A549 (cell line): ENCODE data around the genes GNG5B and HTR2C.

DNA sequence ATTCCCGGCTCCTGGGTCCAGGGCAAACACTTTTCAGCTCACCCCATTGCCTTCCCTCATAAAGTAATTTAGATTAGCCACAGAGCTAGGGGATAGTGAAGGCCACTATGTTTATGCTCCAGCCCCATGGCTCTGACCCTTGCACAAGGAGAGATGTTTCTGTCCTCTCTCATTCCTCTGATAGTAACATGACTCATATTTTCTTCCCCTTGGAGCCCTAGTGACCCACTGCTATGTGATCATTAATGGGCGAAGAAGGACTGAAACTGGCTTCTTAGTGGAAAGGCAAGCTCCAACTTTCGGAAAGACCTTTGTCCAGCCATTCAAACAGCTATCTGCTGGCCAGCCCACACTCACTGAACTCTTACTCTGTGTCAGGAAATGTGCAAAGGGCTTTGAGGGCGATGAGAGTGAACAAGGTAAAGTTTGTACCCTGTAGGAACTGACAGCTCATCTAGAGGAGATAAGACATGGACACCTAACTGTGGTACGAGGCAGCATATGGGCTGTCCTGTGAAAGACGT is 12.3 kb downstream of the CLDN2 start:
- PRO-cap, result no peak
CAGE:
- cytosol, long polyA plus RNA, result no peak
- long polyA plus RNA, result no peak
- nucleus, long polyA plus RNA, result no peak

DNA sequence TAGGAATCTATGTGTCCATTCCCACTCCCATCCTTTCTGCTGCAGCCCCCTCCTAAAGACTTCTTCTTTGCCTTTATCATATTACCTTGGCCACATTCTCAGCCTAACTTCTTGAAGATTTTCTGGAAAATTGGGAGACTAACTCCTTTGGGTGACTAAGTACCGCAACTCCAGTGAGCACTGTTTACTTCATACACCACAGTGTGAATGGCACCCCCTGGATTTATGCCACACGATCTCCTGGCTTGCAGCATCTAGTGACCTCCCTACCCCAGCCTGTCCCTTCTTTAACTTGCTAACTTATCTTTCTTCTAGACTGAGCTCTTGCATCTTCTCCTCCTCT is 120.7 kb upstream of the FRMPD3 start:
- PRO-cap, result no peak
CAGE:
- cytosol, long polyA plus RNA, result no peak
- long polyA plus RNA, result no peak
- nucleus, long polyA plus RNA, result no peak

GRCh38 chrX:107673041-107673883 is 45.0 kb downstream of the PRPS1 start:
- PRO-cap, result no peak
CAGE:
- cytosol, long polyA plus RNA, result no peak
- long polyA plus RNA, result no peak
- nucleus, long polyA plus RNA, result no peak

DNA sequence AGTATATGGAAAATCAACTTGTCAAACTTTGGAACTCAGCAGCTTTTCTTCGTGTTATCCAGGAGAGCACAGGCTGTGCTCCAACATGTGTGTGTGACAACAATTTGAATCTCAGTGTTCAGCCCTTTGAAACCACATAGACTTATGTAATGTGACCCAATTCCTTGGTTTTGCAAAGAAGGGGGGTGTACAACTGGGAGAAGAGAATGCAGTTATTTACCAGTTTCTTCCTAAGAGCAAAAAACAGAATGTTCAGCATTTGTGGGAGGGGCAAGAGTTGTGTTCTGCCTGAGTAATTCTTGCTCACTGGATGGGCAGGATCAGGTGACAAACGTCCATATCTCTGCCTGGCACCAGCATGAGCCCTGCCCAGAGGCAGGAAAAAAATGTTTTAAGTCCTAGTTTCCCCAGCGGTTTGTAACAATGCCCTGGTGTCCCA is 72.0 kb downstream of the PRPS1 start:
- PRO-cap, result no peak
CAGE:
- cytosol, long polyA plus RNA, result no peak
- long polyA plus RNA, result no peak
- nucleus, long polyA plus RNA, result no peak

GRCh38 chrX:107712509-107713358 is 62.9 kb downstream of the TSC22D3 start:
- PRO-cap, result no peak
CAGE:
- cytosol, long polyA plus RNA, result no peak
- long polyA plus RNA, result no peak
- nucleus, long polyA plus RNA, result no peak

DNA sequence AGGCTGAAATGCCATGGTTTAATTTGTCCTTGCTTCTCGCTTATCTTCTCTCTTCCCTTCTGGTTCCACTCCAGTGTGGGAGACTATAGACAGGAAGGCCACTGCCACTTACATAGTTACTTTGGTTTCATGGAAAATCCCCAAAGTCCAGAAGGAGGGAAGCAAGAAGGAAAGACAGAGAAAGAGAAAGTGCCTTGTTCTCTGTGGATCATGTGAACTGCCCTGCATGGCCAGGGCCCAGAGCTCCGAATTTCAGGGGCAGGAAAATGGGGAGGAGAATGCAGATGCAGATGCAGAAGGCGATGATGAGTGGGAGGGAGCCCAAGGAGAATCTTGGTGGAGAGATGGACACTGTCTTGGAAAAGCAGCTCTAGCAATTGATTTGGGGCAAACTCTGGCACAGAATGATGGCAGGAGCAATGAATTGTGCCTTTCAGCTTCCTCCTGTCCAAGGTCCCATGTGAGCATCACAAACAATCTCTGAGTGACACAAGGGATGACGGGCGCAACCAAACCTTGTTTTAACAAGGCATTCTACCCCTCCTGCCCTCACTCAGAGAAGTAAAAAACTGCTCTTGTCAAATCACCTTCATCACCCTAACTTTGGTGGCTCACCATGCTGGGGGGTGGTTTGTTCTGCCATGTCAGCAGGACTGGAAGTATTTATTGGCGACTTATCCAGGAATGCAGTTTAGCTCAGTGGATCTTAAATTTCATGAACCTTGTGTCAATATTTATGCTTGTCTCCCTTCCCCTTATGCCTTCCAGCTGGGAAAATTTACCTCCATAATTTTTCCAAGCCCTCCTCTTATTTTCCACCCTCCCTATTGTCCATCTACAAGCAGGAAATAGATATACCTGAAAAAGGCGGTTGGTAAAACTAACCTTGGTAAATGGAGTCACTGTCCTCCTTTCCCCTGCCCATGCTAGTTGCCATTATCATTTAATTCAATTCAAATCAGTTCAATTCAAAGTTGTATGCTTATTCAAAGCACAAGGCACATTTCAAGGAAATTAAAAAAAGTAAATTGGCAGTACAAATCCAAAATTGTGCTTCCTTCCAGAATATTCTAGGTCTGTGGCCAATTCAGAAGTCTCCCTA is 53.3 kb downstream of the TSC22D3 start:
- PRO-cap, result no peak
CAGE:
- cytosol, long polyA plus RNA, result no peak
- long polyA plus RNA, result no peak
- nucleus, long polyA plus RNA, result no peak

- PRO-cap, result no peak
CAGE:
- cytosol, long polyA plus RNA, result no peak
- long polyA plus RNA, result no peak
- nucleus, long polyA plus RNA, result no peak
Observed at GRCh38 chrX:107724377-107724943, 51.1 kb downstream of the TSC22D3 start.

DNA sequence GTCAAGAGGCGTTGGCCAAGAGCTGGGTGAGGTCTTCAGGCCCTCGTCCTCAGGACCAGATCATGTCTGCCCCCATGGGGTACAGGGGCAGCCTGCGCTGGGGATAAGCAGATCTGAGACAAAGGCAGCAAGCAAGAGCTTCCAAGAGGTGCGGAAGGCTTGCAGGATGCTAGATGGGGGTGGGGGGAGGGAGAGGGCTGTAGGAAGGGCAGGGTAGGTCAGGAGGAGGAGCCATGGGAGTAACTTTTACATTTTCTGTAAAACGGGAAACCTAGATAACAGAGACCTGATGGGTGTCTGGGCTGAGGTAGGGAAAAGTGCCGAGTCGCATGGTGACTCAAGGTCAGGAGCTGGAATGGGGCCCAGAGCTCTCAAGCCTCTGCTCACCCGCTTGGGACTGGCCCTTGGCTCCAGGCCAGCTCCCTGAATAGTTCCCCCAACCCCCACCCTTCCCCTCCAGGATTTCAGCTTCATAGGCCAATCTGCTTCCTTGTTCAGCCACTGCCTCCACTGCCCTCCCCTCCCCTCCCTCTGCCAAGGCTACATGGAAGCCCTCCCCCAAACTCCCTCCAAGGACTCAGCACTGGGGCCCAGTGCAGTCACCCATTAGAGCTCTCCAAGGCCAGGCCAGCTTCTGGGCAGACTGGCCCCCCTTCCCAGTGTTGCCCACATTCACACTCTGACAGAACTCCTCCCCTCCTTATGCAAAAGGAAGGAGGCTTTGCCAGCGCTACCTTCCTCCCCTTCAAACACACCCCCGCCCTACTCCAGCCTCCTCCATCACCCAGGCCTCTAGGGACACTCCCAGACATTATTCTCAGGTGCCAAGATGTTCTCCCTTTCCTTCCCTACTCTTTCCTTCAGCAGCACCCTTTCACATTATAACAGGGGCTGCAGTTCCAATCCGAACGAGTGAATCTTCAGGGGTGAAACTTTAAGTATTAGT is 43.6 kb downstream of the TSC22D3 start:
- PRO-cap, result unidirectional peak, plus-strand start at position 572 of the sequence
CAGE:
- cytosol, long polyA plus RNA, result no peak
- long polyA plus RNA, result no peak
- nucleus, long polyA plus RNA, result no peak

DNA sequence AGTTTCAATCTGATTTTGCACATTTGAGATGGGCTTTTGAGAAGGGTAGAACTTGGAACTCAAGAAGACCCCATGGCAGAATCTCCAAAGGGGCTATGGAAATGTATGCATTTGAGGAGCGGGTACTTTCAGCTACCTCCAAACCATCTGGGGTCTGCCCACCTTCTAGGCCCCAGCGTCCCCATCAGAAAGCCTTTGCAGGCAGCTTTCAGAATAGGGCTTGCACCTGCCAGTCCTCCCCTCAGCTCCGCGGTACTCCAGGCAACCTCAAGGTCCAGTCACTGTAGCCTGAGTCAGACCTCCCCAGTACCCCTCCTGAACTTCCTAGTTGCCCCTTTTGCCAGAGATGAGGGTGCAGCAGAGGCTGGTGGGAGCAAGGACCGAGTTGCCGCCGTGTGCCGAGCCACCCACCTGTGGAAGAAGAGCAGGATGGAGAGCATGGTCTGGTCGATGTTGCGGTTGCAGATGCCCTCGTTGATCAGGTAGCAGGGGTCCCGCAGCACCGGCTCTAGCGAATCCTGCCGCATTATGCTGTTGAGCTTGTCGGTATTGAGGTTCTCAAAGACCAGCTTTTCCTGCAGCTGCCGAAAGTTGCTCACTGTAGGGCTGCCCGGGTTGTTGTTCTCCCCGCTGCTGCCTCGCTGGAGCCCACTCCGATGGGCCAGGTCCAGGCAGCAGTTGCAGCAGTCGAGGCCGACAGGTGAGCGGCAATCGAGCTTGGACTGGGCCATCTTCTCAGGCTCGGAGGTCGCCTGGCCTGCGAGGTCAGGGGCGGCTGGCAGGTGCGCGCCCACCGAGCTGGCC is 696 bp downstream of the TSC22D3 start:
- PRO-cap, result no peak
CAGE:
- cytosol, long polyA plus RNA, result no peak
- long polyA plus RNA, result no peak
- nucleus, long polyA plus RNA, result no peak

GRCh38 chrX:107776281-107776794 is 751 bp upstream of the TSC22D3 start:
- PRO-cap, result no peak
CAGE:
- cytosol, long polyA plus RNA, result no peak
- long polyA plus RNA, result no peak
- nucleus, long polyA plus RNA, result no peak

DNA sequence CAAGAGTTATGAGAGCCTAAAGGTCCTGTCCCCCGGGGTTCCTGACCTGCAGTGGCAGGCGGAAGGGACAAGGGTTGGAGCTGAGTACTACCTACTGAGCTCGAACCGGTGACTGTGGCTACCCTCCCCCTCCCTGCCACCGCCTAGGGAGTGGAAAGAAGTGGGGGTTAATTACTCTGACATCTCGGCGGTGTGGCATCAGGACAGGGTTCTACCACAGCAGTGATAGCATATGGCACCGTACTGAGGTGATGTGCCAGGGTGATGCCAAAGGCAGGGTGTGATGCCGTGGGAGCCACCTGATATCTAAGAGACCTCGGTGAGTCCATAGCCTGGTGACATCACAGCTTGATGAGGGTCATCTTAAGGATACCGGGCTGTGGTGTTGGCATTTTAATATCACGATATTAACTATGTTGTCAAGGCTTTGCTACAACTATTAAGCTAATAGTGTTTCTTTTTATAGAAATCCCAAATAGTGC is 401 bp downstream of the ATG4A start:
- PRO-cap, result no peak
CAGE:
- cytosol, long polyA plus RNA, result no peak
- long polyA plus RNA, result no peak
- nucleus, long polyA plus RNA, result no peak

- PRO-cap, result no peak
CAGE:
- cytosol, long polyA plus RNA, result no peak
- long polyA plus RNA, result no peak
- nucleus, long polyA plus RNA, result no peak
Observed at GRCh38 chrX:108158987-108159456, 67.4 kb downstream of the ATG4A start.

GRCh38 chrX:109590777-109591259 is 34.2 kb downstream of the KCNE5 start:
- PRO-cap, result no peak
CAGE:
- cytosol, long polyA plus RNA, result no peak
- long polyA plus RNA, result no peak
- nucleus, long polyA plus RNA, result no peak

DNA sequence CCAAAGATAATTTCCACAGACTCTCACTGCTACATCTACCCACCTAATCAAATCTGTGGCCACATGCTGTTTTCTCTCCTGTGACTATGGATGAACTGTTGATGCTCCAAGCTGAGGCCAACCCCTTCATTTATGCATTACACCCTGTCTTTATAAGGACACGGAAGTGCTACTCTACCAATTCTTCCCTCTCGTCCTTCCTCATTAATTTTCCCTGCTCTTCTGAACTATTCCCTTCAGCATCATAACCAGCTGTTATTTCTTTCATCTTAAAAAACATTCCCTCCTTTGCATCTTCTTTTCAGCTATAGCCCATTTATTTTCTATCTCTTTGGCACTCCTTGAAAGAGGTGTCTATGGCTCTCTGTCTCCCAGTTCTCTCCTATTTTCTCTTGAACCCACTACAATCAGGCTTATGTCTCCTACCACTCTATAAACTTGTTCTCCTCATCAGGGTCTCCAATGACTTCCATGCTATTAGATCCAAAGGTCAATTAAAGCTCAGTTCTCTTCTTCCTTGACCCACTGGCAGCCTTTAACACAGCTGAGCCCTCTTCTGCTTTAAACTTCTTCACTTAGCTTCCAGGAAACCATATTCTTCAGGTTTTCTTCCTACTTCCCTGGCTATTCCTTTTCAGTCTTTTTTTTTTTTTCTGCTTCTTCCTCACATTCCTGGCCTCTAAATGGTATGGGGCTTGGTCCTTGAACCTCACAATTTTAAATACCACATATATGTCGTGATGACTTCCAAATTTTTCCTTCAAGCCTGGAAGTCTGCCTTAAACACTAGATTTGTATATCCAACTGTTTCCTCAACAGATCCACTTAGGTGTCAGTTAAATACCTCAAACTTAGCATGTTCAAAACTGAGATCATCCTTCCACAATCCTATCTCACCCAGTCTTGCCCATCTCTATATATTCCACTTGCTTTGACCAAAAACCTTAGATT is 44.6 kb downstream of the ACSL4 start:
- PRO-cap, result no peak
CAGE:
- cytosol, long polyA plus RNA, result no peak
- long polyA plus RNA, result no peak
- nucleus, long polyA plus RNA, result start-site peak on the minus strand centred at position 307 of the sequence, 494 bp wide, 31 and 19 reads in 2 replicates

- PRO-cap, result no peak
CAGE:
- cytosol, long polyA plus RNA, result no peak
- long polyA plus RNA, result no peak
- nucleus, long polyA plus RNA, result no peak
Observed at GRCh38 chrX:109840499-109841046, 107.5 kb upstream of the ACSL4 start.

GRCh38 chrX:109844491-109844881 is 111.4 kb upstream of the ACSL4 start:
- PRO-cap, result no peak
CAGE:
- cytosol, long polyA plus RNA, result no peak
- long polyA plus RNA, result no peak
- nucleus, long polyA plus RNA, result no peak

DNA sequence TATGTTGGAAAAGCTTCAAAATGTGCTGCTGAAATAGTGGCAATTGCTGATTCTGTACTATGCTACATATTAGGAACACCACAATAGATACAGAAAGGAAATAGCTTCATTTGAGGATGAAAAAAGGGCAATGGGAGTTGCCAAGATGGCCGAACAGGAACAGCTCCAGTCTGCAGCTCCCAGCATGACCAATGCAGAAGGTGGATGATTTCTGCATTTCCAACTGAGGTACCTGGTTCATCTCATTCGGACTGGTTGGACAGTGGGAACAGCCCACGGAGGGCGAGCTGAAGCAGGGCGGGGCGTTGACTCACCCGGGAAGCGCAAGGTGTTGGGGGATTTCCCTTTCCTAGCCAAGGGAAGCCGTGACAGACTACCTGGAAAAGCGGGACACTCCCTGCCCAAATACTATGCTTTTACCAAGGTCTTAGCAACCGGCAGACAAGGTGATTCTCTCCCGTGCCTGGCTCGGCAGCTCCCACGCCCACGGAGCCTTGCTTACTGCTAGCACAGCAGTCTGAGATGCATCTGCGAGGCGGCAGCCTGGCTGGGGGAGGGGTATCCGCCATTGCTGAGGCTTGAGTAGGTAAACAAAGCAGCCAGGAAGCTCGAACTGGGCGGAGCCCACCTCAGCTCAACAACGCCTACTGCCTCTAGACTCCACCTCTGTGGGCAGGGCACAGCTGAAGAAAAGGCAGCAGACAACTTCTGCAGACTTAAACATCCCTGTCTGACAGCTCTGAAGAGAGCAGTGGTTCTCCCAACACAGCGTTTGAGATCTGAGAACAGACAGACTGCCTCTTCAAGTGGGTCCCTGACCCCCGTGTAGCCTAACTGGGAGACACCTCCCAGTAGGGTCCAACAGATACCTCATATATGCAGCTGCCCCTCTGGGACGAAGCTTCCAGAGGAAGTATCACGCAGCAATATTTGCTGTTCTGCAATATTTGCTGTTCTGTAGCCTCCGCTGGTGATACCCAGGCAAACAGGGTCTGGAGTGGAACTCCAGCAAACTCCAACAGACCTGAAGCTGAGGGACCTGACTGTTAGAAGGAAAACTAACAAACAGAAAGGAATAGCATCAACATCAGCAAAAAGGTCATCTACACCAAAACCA is 88.1 kb downstream of the AMMECR1 start:
- PRO-cap, result no peak
CAGE:
- cytosol, long polyA plus RNA, result no peak
- long polyA plus RNA, result no peak
- nucleus, long polyA plus RNA, result no peak

- PRO-cap, result no peak
CAGE:
- cytosol, long polyA plus RNA, result no peak
- long polyA plus RNA, result no peak
- nucleus, long polyA plus RNA, result no peak
Observed at GRCh38 chrX:110346568-110347014, at the start of gene GNG5B. Gene GNG5B (minus strand): TSS chrX:110346973.

- PRO-cap, result no peak
CAGE:
- cytosol, long polyA plus RNA, result no peak
- long polyA plus RNA, result no peak
- nucleus, long polyA plus RNA, result no peak
Observed at GRCh38 chrX:112081843-112082381, 664 bp downstream of the TRPC5 start.

DNA sequence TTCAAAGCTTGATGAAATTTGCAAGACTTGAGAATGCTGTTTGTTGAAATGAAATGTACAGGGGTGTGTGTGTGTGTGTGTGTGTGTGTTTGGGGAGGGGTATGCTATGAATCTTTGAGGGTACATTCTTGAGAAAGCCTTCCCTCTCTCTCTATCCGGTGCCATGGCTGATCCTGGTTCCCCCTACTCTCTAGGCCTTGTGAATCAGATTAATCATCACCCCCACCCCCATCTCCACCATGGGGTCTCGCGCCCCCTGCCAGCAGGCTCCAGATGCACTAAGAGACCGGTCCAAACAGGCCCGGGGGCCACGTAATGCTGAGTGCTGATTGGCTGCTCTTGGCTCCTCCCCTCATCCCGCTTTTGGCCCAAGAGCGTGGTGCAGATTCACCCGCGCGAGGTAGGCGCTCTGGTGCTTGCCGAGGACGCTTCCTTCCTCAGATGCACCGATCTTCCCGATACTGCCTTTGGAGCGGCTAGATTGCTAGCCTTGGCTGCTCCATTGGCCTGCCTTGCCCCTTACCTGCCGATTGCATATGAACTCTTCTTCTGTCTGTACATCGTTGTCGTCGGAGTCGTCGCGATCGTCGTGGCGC is at the start of gene HTR2C:
TSS of gene HTR2C (plus strand) at position 398 of the 596 bp plus-strand sequence.
- PRO-cap, result no peak
CAGE:
- cytosol, long polyA plus RNA, result no peak
- long polyA plus RNA, result no peak
- nucleus, long polyA plus RNA, result no peak